Measurements from ENCODE around the genes PRAMEF18 and PRAMEF5.

DNA sequence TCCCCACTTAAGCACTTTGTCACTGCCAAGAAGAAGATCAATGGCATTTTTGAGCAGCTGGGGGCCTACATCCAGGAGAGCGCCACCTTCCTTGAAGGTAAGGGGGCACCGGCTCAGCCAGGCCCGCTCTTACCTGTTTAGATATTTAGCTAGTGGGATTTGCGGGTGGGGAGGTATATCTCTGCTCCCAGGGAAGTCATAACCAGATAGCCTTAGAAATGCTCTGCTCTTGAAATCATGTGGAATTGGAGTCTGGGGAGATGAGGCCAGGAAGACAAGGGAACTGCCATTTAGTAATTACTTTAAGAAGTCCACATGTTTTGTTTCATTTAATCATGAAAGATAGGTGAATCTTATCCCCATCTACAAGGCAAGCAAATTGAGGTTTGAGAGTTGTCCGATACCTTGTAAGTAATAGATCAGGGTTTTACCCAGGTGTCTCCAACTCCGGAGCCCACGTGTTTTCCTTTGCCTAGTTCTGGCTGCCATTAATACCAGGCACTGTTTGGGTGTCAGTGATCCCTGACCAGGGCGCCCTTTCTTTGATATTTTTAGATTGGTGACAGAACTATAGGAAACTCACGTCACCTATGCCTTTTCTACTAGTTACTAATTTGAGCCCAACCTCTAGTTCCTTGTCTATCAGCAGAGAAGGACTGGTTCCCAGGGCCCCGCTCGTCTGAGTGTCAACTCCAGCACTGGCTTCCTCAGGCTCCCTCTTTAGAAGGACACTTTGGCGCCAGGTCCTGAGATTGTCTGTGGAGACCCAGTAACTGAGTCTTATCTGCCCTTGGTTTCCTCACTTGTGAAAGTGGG is 9.2 kb downstream of the MFN2 start:
- PRO-cap, 3 experiments: no peak in any of the 3 experiments
- RAMPAGE, long total RNA: no peak

- PRO-cap, 3 experiments: no peak in any of the 3 experiments
- RAMPAGE, long total RNA: no peak
These were observed 145.2 kb downstream of the DHRS3 start for GRCh38 chr1:12472765-12473201.

DNA sequence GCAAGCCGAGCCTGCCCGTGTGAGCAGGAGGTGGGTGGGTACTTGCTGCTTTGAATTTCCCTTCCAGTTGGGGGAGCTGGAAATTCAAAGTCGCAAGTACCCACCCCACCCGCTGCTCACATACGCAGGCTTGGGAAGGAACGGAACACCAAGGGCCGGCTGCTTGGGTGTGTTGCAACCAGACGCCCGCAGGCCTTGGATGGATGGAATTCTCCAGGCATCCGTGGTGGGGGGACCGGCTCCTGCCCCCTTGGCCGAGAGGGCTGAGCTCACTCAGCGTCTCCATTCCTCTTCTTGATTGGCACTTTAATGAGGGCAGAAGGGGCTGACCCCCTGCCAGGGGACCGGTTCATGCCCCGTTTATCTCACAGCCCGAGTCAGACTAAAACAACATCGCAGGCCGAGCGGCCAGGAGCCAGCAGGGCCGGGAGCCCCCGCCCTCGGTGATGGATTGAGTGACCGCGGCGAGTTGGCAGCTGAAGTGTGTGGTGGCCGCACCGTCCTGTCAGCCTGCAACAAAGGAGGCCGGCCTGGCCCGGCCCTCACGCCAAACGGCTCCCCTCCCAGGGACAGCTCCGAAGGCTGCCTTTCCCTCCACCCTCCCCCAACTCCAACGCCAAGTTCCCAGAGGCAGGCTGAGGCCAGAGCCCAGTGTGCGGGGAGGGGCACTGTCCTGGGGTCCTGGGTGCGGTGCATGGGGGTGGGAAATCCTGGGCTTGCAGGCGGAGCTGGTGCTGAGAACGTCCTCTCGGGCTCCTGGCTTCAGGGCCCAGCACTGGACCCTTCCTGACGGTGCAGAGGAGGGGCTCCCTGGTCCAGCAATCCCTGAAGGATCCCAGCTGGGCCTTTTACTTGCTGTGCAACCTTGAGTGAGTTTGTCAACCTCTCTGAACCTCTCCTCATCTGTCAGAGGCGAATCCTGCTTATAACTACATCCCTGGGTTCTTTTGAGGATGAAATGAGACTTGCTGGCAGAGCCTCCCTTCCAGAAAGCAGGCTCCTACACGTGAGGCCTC is 77.7 kb downstream of the DHRS3 start:
- PRO-cap, 3 experiments: no peak in any of the 3 experiments
- RAMPAGE, long total RNA: no peak

DNA sequence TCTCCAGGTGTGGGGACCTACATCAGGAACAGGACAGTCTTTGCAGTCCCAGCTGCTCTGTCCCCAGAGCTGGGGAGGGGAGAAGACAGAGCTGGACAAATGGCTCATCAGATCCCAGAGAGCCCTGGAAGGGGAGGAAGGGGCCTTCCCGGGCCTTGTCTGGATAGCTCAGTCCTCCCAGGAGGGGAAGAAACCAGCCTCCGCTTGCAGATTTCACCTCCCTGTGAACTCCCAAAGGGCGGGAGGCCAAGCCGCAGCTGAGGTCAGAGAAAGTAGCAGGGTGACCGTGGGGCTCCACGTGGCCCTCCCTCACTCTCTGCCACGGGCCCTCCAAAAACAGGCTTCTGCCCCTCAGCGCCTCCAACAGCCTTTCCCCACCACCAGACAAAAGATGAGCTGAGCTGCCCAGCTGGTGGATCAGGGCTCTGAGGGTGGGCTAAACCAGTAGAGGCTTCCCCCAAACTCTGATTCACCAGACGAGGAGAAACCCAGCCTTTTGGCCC is 76.5 kb downstream of the DHRS3 start:
- PRO-cap, 3 experiments: no peak in any of the 3 experiments
- RAMPAGE, long total RNA: no peak

- PRO-cap, 3 experiments: no peak in any of the 3 experiments
- RAMPAGE, long total RNA: no peak
These were observed 21.4 kb downstream of the DHRS3 start for GRCh38 chr1:12596439-12597101.

DNA sequence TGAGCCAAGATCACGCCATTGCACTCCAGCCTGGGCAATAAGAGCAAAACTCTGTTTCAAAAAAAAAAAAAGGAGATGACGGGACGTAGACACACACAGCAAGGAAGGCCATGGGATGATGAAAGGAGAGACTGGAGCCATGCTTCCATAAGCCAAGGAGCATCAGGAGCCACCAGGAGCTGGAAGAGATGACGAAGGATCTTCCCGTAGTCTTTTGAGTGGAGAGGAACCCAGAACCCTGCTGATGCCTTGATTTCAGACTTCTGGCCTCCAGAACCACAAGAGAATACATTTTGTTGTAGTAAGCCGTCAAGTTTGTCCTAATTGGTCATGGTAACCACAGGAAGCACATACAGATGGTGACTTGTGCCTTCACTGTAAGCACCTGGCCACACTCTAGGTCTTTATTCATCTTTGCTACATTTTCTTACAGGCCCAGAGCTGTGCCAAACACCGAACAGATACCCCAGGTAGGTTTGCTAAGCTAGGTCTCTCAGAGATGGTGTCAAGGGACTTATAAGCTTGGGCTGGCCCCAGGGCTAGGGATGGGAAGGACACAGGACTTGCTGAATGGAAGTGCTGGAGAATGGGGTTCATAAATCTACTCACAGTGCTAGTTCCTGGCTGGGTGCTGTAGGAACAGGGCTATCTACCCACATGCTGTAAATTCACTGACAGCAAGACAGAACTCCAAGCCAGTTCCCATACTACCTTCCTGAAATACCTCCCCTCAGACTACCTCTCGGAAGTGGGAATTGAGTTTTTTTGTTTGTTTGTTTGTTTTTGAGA is 4.8 kb downstream of the DHRS3 start:
- PRO-cap, 3 experiments: no peak in any of the 3 experiments
- RAMPAGE, long total RNA: no peak

GRCh38 chr1:12615570-12616492 is 2.2 kb downstream of the DHRS3 start:
- PRO-cap, 3 experiments: peak in 2 of 3 experiments; most common plus-strand start chr1:12616320 (in 1); most common minus-strand start chr1:12616298 (in 2)
- RAMPAGE, long total RNA: no peak

- PRO-cap, 3 experiments: no peak in any of the 3 experiments
- RAMPAGE, long total RNA: no peak
These were observed at the start of gene PRAMEF18 for GRCh38 chr1:13226079-13226587. TSS of gene PRAMEF18 (minus strand) at chr1:13226154.

DNA sequence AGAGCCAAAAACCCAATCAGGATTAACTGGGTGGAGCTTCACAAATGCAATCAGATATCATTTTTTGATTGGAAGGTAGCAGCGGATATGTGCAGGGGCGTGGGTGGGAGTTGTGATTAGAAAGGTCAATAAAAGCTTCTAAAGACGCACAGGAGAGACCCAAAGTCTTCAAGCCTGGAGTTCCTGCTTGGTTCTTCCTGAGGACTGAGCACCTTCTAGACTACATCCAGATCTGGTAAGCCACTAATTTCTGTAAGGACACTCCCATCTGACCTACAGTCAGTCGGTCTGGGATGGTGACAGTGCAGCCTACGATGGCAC is at the start of gene PRAMEF5:
Gene PRAMEF5, plus strand, starts transcription at position 158 of the 321 bp plus-strand sequence.
- PRO-cap, 3 experiments: no peak in any of the 3 experiments
- RAMPAGE, long total RNA: no peak

DNA sequence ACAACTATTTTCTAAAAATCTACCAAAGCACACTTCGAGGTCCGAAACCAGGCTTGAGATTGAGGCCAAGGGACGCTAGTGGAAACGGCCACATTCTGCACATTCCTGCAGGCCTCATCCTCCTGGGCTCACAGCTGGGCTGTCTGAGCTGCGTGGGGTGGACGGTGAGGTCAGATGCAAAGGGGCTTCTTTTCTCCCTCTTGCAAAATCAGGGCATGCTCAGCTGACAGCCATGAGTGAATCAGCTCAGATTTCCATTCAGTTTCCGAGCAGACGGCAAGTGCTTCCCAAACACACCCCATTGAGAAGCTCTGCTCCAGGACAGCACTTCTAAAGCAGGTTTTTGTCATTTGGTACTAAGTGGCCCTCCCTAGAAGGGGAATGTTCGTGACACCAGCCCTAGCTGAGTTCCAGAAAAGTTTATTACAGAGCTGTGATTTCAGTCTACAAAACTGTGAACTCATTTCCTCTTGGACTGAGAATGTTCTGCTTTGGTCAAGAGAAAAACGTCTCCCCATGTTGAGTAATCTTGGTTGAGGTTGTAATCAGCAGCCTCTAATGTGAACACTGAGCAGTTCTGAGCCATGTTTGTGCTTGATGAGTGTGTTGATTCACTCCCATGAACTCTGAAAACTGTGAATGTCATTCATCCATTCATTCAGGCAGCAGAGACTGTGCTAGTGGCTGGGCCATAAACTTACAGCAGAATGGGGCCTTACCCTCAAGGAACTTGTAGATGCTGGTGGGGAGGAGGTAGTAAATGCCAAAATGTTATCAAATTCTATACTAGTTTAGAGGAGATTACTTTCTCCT is 10.1 kb downstream of the PDPN start:
- PRO-cap, 3 experiments: no peak in any of the 3 experiments
- RAMPAGE, long total RNA: no peak

GRCh38 chr1:13613777-13614012 is 30.1 kb downstream of the PDPN start:
- PRO-cap, 3 experiments: no peak in any of the 3 experiments
- RAMPAGE, long total RNA: no peak

DNA sequence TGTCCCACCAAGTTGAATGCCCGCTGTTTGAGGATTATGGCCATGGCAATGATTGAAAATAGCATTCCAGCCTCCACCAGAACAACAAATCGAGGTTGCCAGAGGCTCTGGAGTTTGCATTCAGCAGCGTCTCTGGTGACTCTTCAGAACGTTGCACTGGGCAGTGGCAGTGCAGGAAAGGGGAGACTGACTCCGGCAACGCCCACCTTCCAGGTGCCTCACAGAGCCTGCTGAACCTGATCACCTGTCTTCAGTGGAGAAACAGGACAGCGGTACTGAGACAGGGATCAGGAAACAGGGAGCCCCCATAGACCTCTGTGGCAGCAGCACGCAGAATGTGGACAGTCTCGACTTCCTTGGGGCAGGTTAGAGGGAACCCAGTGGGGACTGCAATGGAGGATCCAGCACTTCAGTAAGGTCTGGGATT is 128.4 kb downstream of the PRDM2 start:
- PRO-cap, 3 experiments: no peak in any of the 3 experiments
- RAMPAGE, long total RNA: no peak

DNA sequence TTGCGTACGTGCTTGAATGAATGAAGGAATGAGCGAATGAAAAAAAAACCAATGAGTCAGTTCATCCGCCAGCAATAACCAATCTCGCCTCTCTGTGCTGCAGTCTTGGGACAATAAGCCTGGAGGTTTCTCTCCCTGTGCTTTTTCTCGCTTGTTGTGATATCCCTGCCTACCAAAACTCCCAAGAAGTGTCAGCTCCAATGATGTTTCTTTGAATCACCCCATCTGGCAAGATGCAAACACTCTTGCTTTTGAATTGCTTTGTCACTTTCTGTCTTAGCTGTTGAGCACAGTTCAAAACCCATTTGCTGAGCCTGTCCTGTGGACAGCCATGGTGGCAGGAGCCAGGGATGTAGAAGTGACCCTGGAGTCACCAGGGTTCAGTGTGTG is 144.0 kb downstream of the KAZN start:
- PRO-cap, 3 experiments: no peak in any of the 3 experiments
- RAMPAGE, long total RNA: no peak

GRCh38 chr1:14911285-14911849 is 242.2 kb upstream of the TMEM51 start:
- PRO-cap, 3 experiments: no peak in any of the 3 experiments
- RAMPAGE, long total RNA: no peak

GRCh38 chr1:14927097-14927626 is 226.4 kb upstream of the TMEM51 start:
- PRO-cap, 3 experiments: peak in 1 of 3 experiments; most common plus-strand start chr1:14927507 (in 1); most common minus-strand start chr1:14927322 (in 1)
- RAMPAGE, long total RNA: no peak

DNA sequence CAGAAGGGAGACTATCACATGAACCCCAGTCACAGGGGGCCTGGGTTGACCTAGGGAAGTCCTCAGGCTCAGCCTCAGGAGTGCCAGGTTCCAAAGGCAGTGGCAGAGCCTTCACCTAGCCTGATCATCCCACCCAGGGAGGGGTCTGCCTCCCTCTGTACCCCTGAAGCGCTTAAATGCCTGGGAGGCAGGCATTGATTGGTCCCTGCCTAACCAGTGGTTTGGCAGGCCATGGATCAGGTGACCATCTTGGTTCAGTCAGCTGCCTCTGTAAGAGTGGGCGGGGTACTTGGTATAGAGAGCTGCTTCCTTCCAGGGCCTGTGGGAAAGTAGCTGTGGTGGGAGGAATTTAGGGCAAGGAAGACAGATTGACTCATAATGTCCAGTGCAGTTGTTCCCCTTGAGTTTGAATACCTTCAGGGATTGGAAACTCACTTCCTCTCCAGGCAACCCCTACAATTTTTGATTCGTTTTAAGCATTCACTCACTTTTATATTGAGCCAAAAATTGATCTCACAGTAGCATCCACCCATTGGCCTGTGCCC is 213.6 kb upstream of the TMEM51 start:
- PRO-cap, 3 experiments: no peak in any of the 3 experiments
- RAMPAGE, long total RNA: no peak

DNA sequence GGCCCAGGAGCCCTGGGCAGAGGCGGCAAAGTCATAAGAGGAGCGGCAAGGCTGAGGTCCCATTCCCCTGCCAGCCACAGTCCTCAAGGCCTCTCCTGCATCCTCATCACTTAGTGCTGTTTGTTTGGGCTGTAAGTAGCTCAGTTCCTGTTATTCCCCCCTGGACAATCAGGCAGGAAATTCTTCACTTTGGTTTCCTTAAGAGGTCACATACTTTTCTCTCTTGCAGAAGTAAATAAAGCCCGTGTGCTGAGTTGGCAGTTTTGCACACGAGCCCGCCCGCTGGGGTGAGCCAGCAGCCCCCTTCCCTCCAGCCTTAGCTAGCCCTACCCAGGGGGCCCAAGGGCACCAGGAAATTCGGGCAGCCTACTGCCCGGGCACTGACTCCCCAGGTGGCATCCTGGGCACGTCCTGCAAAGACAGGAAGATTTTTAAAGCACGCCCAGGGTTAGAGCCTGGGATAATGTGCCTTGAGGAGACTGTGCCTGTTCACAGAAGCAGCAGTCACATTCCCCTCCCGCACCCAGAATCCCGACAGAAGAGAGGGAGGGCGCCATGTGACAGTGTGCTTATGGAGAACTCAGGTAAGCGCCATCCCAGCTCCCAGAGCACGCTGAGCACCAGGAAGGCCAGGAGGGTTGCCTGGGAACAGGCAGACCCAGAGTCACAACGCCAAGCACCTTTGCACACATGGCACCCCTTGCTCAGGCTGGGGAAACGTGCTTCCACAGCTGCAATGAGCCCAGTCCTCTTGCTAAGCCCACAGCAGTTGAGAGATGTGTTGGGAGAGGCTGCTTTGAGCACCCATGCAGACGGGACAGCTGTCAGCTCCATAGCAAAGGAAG is 144.5 kb upstream of the TMEM51 start:
- PRO-cap, 3 experiments: no peak in any of the 3 experiments
- RAMPAGE, long total RNA: no peak

DNA sequence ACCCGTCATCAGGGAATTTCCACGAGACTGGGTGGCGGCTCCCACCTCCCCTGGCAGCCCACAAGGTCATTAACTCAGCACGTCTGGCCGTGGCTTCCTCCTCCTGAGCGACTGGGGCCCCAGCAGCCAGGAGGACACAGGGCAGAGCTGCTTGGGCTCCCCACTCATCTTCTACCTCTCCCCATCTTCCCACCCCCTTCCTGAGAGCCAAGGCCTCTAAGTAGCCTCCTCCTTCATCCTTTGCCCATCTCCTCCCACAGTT is 15.7 kb upstream of the TMEM51 start:
- PRO-cap, 3 experiments: no peak in any of the 3 experiments
- RAMPAGE, long total RNA: no peak

- PRO-cap, 3 experiments: no peak in any of the 3 experiments
- RAMPAGE, long total RNA: no peak
These were observed 20.5 kb downstream of the TMEM51 start for GRCh38 chr1:15173915-15174492.

DNA sequence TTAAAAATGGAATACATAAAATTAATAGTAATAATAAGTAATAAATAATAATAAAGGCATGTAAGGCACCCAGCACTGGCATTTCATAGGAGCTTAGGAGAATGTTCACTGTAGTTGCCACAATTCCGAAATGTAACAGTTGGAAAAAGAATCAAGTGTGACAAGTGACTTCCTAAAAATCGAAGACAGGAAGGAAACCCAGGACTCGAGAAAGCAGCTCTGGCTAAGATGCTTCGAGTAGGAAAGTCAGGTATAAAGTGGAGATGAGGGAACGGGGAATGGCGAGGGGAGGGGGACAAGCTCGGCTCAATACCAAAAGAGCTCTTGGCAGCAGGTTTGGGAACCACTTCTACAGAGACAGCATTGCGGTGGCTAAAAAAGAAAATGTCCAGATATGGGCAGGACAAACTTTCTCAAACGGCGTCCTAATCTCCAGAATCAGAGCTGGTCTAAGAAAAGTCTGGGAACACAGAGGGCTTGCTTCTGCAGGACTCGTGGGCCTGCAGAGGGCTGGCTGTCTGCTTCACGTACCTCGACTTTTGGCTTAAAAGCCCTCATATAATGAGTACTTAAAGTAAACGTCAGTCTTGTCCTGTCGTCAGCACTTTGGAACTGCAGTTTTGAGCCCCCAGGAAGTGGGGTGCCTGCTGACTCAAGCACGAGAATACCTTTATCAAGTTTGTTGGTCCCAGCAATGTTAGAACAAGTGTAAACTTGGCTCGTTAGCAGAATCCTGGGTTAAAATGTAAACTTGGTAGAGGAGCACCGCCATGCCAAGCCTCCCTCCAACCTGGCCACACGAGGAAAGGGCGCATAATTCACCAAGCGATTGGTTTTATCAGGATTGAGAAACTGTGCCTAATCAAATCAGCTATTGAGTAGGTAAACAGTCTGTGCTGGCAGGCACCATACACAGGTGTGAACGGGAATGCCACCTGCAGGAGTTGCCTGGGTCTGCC is 45.3 kb upstream of the FHAD1 start:
- PRO-cap, 3 experiments: no peak in any of the 3 experiments
- RAMPAGE, long total RNA: no peak